Measurements from ENCODE around the gene PRSS16.

- PRO-cap, result no peak
- RAMPAGE, long total RNA, result no peak
- RRBS, result no CpG with 5 or more reads among the region's 10 CpGs
These were observed 452 bp upstream of the H3C4 start for GRCh38 chr6:26197377-26198099.

GRCh38 chr6:26207672-26208051, 3.3 kb downstream of the H4C5 start:
- PRO-cap, result no peak
- RAMPAGE, long total RNA, result no peak
- RRBS, result no CpG with 5 or more reads among the region's 5 CpGs

DNA sequence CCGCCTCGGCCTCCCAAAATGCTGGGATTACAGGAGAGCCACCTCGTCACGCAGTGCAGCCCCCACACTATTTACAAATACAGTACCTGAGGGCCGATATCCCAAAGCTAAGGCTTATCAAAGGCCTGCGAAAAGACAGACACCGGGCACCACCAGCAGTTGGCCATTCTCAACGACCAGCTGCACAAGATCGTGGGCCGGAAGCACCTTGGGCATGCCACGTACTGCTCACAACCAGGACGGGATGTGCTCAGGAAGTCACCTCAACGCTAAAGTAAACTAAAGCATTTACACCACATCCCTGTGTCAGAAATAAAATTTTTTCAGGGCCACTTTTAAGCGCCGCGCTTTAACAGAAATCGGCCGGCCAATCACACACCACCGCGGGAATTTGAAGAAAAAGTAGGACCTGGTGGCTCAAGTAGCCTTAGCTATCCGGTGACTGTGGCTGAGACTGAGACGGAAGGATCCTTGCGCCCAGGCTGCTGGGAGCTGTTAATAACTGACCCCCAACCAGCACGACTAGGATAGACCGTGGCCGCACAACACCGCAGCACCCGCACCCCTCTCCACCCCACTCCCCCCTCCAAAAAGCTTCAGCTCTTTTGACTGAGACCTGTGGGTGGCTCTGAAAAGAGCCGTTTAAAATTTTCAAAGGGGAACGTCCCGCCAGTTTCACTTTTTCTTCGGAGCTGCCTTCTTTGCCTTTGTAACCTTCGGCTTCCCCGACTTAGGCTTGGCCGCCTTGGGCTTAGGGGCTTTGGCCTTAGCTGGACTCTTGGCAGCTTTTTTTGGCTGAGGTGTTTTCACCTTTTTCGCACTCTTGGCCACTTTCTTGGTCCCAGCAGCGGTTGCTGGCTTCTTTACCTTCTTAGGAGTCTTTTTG, 951 bp downstream of the H1-3 start:
- PRO-cap, result no peak
- RAMPAGE, long total RNA, result no peak
- RRBS, result 2% methylated on average over 8 of the region's 37 CpGs

DNA sequence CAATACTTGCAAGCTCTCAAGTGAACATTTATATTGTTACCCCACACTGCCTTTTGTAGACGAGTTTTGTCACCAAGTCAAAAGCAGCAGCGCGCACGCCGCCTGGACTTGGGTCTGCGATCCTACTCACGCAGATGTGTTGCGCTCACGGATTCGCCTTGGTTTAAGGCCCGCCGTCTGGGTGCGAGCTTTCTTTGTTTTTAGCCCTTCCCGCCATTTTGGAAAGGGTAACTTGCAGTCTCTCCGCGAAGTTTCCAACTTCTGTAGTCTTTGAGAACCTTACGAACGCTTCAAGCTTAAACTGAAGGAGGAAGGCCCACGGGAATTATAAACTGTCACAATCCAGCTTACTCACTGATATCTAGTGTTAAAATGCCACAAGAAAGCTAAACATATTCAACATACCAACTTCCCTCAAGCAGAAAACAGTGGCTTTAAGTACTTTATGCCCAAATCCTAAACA, 764 bp downstream of the H4C8 start:
- PRO-cap, result unidirectional peak, minus-strand start at position 165 of the sequence
- RAMPAGE, long total RNA, result no peak
- RRBS, result no CpG with 5 or more reads among the region's 19 CpGs

- PRO-cap, result unidirectional peak, minus-strand start at chr6:26313200
- RAMPAGE, long total RNA, result no peak
- RRBS, result no CpG with 5 or more reads among the region's 26 CpGs
These were observed 27.6 kb upstream of the H4C8 start for GRCh38 chr6:26312745-26313519.

DNA sequence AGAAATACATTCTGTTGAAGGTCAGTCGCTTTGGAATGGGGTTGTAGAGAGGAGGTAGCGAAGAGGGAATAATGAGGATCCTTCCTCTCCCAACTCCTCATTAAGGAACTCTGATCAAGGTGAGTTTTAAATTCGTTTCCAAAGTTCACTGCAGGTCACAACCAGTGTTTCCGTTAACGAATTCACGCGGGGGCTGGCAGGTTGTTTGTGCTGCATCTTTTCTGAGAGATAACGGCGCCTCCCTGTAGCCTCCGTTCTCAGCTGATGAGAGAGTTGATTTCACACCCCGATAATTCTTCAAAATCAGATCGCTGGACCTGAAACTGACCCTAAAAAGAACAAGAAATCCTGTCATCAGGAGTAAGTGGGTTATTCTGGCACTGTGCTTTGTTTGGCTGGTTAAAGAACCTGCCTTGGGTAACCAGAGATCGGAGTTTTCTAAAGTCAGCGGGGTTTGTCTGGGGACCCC, 33.2 kb upstream of the BTN3A2 start:
- PRO-cap, result no peak
- RAMPAGE, long total RNA, result no peak
- RRBS, result no CpG with 5 or more reads among the region's 14 CpGs

DNA sequence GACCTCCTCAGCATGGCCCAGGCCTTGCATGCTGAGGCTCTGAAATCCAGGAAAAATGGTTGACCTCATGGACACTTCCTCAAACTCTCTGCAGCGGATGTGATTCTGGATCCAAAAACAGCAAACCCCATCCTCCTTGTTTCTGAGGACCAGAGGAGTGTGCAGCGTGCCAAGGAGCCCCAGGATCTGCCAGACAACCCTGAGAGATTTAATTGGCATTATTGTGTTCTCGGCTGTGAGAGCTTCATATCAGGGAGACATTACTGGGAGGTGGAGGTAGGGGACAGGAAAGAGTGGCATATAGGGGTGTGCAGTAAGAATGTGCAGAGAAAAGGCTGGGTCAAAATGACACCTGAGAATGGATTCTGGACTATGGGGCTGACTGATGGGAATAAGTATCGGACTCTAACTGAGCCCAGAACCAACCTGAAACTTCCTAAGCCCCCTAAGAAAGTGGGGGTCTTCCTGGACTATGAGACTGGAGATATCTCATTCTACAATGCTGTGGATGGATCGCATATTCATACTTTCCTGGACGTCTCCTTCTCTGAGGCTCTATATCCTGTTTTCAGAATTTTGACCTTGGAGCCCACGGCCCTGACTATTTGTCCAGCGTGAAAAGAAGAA, 11.1 kb downstream of the BTN3A1 start:
- PRO-cap, result no peak
- RAMPAGE, long total RNA, result no peak
- RRBS, result no CpG with 5 or more reads among the region's 8 CpGs

DNA sequence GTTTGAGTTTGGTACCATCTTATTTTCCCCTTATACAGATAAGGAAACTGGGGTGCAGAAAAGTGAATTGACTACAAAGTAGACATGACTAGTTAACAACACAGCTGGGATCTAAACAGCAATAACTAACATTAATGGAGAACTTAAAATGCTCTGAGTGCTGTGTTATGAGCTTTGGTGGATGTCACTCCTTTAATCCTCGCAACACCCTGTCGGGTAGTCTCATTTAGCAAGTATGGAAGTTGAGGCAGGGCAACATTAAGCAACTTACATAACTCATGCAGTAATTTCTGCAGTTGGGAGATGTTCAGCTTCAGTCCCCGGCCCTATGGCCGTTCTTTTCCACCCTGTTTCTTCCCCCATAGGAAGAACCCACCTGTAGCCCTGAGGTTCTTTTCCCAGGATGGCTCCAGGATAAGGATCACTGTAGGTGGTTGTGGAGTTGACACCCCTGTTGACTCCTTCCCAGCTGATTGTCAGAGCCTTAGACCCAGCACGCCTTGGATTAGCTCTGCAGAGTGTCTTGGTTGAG, 11.9 kb downstream of the BTN3A1 start:
- PRO-cap, result no peak
- RAMPAGE, long total RNA, result no peak
- RRBS, result no CpG with 5 or more reads among the region's 5 CpGs

- PRO-cap, result no peak
- RAMPAGE, long total RNA, result no peak
- RRBS, result no CpG with 5 or more reads among the region's 11 CpGs
These were observed 5.3 kb downstream of the BTN2A1 start for GRCh38 chr6:26462984-26463600.

- PRO-cap, result no peak
- RAMPAGE, long total RNA, result no peak
- RRBS, result no CpG with 5 or more reads among the region's 13 CpGs
These were observed 16.5 kb downstream of the HMGN4 start for GRCh38 chr6:26554616-26555117.

GRCh38 chr6:26756433-26756885, 96.9 kb upstream of the ZNF322 start:
- PRO-cap, result no peak
- RAMPAGE, long total RNA, result no peak
- RRBS, result no CpG with 5 or more reads among the region's 15 CpGs

- PRO-cap, result no peak
- RAMPAGE, long total RNA, result no peak
- RRBS, result no CpG with 5 or more reads among the region's 9 CpGs
These were observed 114.1 kb downstream of the H2BC11 start for GRCh38 chr6:27018434-27019016.

DNA sequence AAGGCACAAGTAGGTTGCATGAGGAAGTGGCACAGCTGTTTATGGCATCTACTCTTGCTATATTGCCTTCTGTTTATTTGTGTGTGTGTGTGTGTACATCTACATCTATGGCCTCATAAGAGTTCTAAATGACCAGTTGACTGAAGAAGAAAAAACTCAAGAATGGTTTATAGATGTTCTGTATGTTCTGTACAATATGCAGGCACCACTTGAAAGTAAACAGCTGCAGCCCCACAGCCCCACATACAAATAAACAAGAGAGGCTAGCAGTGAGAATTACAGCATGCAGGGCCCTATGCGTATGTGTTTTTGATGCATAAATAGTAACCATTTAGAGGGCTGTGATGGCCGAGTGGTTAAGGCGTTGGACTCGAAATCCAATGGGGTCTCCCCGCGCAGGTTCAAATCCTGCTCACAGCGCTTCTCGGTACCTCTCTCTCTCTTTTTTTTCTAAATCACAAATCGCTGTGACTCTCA, 38.0 kb upstream of the PRSS16 start:
- PRO-cap, result no peak
- RAMPAGE, long total RNA, result no peak
- RRBS, result no CpG with 5 or more reads among the region's 9 CpGs

DNA sequence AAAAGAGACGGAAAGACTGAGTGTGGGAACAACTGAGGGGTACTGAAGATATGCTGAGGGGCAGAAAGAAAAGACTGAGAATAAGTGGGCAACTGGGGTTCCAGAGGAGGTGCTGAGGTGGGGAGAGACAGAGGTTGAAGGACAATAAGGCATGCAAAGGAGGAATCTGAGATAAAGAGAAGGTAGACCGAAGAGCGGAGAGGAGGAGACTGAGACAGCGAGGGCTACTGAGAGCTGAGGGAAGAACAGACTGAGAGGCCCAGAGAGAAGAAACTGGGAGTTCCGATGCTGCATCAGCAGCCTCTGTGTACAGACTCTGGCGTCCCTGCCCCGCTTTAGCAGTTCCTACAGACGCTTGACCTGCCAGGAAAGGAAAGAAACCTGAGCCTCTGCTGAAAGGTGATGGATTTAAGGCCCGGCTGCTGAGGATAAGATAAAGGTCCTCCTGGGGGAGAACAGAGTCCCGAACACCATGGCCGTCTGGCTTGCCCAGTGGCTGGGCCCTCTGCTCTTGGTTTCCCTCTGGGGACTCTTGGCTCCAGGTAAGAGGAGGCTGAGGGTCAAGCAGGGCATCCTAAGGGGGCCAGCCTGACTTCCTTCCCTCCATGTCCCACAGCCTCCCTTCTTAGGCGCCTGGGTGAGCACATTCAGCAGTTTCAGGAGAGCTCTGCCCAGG, at the start of gene PRSS16:
TSS of gene PRSS16 (plus strand) at position 436 of the 676 bp plus-strand sequence.
- PRO-cap, result no peak
- RAMPAGE, long total RNA, result no peak
- RRBS, result no CpG with 5 or more reads among the region's 12 CpGs

- PRO-cap, result unidirectional peak, minus-strand start at chr6:27602675
- RAMPAGE, long total RNA, result no peak
- RRBS, result no CpG with 5 or more reads among the region's 16 CpGs
These were observed 129.6 kb upstream of the ZNF184 start for GRCh38 chr6:27602475-27602925.

DNA sequence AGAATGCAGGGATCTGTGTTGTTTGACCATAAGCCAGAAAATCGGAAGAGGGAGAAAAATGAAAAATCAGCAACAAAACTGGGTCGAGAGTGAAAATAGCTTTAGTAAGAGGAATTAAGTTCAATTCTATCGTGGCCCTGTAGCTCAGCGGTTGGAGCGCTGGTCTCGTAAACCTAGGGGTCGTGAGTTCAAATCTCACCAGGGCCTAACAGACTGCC, 145.2 kb upstream of the ZNF184 start:
- PRO-cap, result no peak
- RAMPAGE, long total RNA, result no peak
- RRBS, result no CpG with 5 or more reads among the region's 7 CpGs

GRCh38 chr6:27757208-27757881, 50.4 kb downstream of the H2BC13 start:
- PRO-cap, result no peak
- RAMPAGE, long total RNA, result no peak
- RRBS, result 5% methylated on average over 17 of the region's 36 CpGs

DNA sequence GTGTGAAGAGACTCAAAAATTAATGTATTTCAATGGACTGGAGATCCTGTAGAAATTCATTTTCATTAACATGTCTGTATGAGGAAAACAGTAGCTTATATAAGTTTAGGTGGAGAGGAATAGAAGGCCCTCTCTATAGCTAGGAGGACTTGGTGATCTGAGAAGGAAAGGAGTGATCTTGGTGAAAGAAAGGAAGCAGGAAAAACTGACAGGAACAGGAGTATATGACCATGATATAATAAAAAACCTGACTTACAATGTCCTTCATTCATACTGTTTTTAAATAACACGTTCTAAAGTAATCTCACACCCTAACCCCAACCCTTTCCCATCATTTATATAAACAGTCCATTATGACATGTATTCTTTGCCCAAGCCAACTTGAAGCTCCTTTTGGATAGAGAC, 2.1 kb downstream of the H2AC15 start:
- PRO-cap, result no peak
- RAMPAGE, long total RNA, result no peak
- RRBS, result no CpG with 5 or more reads among the region's 1 CpG

- PRO-cap, result no peak
- RAMPAGE, long total RNA, result no peak
- RRBS, result 3% methylated on average over 4 of the region's 23 CpGs
These were observed 883 bp downstream of the H2AC16 start for GRCh38 chr6:27865896-27866504.

GRCh38 chr6:27894850-27895480, 1.7 kb downstream of the H2BC17 start:
- PRO-cap, result unidirectional peak, plus-strand start at chr6:27895283
- RAMPAGE, long total RNA, result no peak
- RRBS, result no CpG with 5 or more reads among the region's 19 CpGs